ENCODE data around the gene NUDT16L1.

DNA sequence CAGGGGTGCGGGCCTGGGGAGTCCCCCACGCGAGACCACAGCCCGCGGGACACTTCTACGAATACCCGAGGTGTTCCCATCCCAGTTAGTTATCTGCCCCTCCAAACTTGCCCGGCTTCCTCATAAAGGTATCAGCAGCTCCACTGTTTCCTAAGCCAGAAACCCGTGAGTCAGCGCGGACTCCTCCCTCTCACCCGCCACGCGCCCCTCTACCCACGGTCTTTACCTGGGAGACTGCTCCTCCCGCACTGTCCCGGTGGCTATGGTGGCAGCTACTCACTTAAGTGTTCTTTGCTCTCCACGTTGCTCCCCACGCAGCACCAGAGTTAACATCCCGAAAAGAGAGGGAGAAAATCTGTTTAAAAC is 1.1 kb upstream of the CREBBP start:
- PRO-cap, 7 experiments, result no peak in any of the 7 experiments

GRCh38 chr16:3922174-3922795 is 41.8 kb upstream of the CREBBP start:
- PRO-cap, 7 experiments, result no peak in any of the 7 experiments

GRCh38 chr16:3966391-3966920 is 85.9 kb upstream of the CREBBP start:
- PRO-cap, 7 experiments, result no peak in any of the 7 experiments

DNA sequence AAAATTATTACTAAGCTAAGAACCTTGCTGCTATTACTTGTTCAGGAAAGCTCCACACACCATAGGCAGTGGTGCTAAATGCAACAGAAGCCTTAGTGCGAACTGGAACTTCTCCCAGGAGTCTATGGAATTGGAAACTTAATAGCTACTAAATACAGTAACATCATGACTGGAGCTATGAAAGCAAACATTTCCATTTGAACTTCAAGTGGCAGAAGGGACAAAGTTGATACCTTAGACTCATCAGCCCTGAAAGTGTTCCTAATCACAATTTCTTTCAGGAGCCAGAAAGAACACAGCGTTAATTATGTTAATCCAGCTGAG is 22.5 kb downstream of the ADCY9 start:
- PRO-cap, 7 experiments, result no peak in any of the 7 experiments

DNA sequence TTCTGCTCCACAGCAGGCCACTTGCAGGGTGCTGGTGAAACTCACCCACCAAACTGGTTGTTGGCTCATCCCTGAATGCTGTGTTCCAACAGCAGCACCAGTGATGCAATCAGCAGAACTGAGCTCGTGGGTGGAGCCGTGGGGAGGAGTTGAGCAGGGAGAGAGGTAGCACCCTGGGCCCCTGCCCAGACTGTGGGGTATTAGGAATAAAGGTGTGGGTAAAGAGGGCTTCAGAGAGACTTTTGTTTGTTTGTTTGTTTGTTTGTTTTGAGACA is 62.8 kb downstream of the SRL start:
- PRO-cap, 7 experiments, result no peak in any of the 7 experiments

GRCh38 chr16:4253157-4254449 is 11.7 kb upstream of the SRL start:
- PRO-cap, 7 experiments, result peak in 7 of 7 experiments; most common plus-strand start chr16:4254092 (in 6); most common minus-strand start chr16:4253800 (in 7)

DNA sequence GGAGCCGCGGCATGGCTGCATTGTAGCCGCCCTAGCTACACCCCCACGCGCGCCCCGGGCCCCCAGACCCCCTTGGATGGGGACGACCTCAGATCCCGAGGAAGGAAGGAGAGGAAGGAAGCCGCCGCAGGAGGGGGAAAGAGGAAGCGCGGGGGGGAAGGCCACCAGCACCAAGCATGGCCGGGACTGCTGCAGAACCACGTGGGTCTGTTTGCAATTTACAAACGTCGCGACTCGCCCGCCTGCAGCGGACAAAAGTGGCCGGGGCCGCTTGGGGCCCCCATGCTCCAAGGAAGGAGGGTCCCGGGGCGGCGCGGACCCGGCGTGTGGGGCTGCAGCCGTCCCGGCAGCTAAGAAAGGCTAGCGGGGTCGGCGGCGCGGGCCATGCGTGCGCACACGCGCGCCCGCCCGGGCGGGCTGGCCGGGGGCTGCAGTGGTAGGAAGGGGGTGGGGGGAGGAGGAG is 604 bp downstream of the TFAP4 start:
- PRO-cap, 7 experiments, result peak in 1 of 7 experiments; most common minus-strand start position 209 of the sequence (in 1)

- PRO-cap, 7 experiments, result peak in 7 of 7 experiments; most common plus-strand start chr16:4273621 (in 5)
Observed at GRCh38 chr16:4273224-4273883, 531 bp upstream of the TFAP4 start.

- PRO-cap, 7 experiments, result no peak in any of the 7 experiments
Observed at GRCh38 chr16:4364926-4365625, 6.6 kb upstream of the VASN start.

DNA sequence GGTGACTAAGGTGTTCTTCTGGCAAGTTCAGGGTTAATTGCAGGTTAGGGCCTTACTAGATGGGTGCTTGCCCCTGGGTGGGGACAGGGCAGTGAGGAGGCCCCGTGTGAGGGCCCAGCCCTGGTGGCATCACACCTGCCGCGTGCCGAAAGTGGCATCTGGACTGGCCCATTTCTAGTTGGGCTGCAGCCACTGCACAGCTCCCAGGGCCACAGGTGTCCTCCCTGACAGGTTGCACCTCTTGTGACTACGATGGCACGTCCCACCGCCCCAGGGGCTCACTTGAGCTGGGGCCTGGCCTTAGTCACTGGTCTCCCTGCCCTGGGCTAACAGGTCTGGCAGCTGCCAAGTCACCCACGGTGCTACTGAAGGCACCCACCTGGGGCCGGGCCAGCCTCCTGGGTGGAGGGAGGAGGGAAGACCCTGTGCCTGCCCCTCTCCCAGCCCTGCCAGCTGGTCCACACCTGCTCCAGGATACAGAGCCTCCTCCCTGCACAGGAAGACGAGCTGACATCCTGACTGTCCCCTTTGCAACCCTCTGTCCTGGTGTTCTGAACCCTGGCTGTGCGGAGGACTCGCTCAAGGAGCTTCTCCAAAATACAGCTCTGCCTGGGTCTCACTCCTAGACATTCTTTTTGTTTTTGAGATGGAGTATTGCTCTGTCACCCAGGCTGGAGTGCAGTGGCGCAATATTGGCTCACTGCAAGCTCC is 3.4 kb downstream of the VASN start:
- PRO-cap, 7 experiments, result no peak in any of the 7 experiments

GRCh38 chr16:4380614-4381653 is 9.3 kb downstream of the VASN start:
- PRO-cap, 7 experiments, result no peak in any of the 7 experiments

- PRO-cap, 7 experiments, result peak in 1 of 7 experiments; most common minus-strand start chr16:4391865 (in 1)
Observed at GRCh38 chr16:4391553-4392030, 19.9 kb downstream of the VASN start.

GRCh38 chr16:4501259-4501578 is 25.0 kb downstream of the HMOX2 start:
- PRO-cap, 7 experiments, result no peak in any of the 7 experiments

DNA sequence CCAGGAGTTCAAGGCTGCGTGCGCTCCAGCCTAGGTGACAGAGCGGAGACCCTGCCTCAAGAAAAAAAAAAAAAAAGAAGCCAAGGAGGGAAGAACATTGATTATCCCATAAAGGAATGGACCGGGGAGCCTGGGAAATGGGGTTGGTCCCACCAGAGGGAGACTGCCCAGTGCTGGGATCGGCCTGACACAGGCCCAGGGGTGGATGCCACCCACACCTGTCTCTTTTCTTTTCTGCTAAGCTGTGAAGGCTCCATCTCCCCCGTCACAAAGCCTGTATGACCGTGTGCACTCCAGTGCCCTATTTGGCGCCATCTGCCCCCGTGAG is 15.7 kb downstream of the UBALD1 start:
- PRO-cap, 7 experiments, result no peak in any of the 7 experiments

DNA sequence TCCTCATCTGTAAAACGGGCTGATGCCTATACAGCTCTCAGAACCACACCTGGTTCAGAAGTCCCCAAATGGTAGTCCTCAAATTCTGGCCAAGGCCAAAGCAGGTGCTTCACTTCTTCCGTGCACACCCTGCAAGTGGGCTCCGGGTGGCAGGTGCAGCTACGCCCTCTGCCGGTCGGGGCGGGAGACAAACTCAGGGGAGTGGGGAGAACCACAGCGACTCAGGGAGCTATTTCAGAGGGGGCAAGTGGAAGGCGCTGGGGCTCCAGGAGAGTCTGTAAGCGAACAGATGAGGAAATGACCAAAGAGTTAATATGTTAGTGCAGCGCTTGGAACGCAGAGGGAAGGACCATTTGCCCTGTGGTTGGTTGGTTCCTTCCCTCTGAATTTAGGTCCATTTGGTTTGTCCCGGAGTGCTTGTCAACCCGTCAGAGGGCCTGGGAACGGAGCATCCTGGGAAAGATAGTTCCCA is 358 bp upstream of the MGRN1 start:
- PRO-cap, 7 experiments, result peak in 4 of 7 experiments; most common plus-strand start position 216 of the sequence (in 1); most common minus-strand start position 287 of the sequence (in 3)

- PRO-cap, 7 experiments, result no peak in any of the 7 experiments
Observed at GRCh38 chr16:4626092-4626671, 1.6 kb downstream of the MGRN1 start.

DNA sequence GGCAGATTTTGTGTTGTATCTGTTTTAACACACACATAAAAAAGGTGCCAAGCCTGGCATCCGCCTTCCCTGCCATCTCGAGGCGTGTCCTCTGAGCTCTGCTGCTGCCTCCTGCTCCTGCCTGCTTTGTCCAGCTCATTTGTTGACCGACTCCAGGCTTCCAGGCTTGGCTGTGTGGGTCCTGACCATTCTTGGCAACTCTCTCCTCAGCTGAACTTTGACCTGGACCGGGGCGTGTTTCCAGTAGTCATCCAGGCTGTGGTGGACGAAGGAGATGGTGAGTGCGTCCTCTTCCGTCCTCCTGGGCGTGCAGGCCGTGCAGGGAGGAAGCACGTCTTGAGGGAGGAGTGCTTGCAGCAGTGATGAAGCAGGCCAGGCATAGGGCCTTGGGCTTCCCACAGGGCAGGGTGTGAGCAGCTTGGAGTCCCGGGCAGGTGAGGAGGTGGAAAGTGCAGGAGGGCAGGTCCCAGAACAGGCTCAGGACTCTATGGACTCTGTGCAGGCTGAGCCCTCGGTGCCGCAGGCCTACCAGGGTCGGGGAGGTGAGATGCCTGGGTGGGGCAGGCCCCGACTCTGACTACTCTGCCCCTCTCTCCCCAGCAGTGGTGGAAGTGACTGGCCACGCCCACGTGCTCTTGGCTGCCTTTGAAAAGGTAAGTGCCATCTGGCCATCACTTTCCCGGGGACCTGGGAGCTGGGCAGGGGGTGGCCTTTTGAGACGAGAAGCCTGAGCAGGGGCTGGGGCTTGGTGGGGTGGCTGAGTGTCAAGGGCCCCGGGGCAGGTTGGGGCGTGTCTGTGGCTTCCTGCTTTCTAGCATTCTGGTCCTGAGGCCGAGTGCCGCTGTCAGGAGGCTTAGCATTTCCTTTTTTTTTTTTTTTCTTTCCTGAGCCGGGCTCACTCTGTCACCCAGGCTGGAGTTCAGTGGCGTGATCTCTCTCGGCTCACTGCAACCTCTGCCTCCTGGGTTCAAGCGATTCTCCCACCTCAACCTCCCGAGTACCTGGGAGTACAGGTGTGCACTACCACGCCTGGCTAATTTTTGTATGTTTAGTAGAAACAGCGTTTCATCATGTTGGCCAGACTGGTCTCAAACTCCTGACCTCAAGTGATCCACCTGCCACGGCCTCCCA is 28.5 kb upstream of the NUDT16L1 start:
- PRO-cap, 7 experiments, result peak in 7 of 7 experiments; most common plus-strand start position 379 of the sequence (in 1); most common minus-strand start position 763 of the sequence (in 5)

GRCh38 chr16:4693271-4694065 is at the start of gene NUDT16L1:
NUDT16L1 (plus strand) TSS chr16:4693562.
- PRO-cap, 7 experiments, result peak in 7 of 7 experiments; most common plus-strand start chr16:4693718 (in 7); most common minus-strand start chr16:4693478 (in 7)

- PRO-cap, 7 experiments, result peak in 1 of 7 experiments; most common plus-strand start chr16:4698344 (in 1)
Observed at GRCh38 chr16:4698229-4699144, 5.1 kb downstream of the NUDT16L1 start.

- PRO-cap, 7 experiments, result no peak in any of the 7 experiments
Observed at GRCh38 chr16:4699145-4699767, 5.9 kb downstream of the NUDT16L1 start.